ENCODE results near the gene FGD5.

GRCh38 chr3:14364326-14365002 is 37.9 kb upstream of the SLC6A6 start:
- PRO-cap: no peak
- RAMPAGE, long total RNA, 4 experiments: no peak in any of the 4 experiments

DNA sequence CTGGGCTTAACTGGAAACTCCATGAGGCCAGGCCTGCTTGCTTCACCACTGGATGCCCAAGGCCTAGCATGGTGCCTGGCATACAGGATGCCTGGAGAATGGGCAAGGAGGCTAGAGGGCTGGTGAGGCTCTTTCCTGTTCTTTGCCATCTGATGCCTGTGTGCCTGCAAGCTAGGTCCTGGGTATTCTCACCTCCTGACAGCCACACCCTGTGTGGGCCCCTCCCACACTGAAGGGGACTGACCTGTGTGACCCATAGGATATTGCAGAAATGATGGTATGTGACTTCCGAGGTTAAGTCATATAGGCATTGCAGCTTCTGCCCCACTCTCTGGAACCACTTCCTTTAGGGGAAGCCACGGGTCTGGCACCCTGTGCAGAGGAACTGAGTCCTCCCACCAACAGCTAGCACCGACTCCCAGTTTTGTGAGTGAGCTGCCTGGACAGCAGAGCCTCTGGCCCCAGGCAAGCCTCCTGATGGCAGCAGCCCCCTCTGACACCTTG is 24.7 kb upstream of the SLC6A6 start:
- PRO-cap: no peak
- RAMPAGE, long total RNA, 4 experiments: no peak in any of the 4 experiments

GRCh38 chr3:14389078-14389784 is 13.2 kb upstream of the SLC6A6 start:
- PRO-cap: no peak
- RAMPAGE, long total RNA, 4 experiments: no peak in any of the 4 experiments

GRCh38 chr3:14391055-14391783 is 11.2 kb upstream of the SLC6A6 start:
- PRO-cap: no peak
- RAMPAGE, long total RNA, 4 experiments: no peak in any of the 4 experiments

GRCh38 chr3:14405865-14406370 is 3.5 kb downstream of the SLC6A6 start:
- PRO-cap: no peak
- RAMPAGE, long total RNA, 4 experiments: no peak in any of the 4 experiments

DNA sequence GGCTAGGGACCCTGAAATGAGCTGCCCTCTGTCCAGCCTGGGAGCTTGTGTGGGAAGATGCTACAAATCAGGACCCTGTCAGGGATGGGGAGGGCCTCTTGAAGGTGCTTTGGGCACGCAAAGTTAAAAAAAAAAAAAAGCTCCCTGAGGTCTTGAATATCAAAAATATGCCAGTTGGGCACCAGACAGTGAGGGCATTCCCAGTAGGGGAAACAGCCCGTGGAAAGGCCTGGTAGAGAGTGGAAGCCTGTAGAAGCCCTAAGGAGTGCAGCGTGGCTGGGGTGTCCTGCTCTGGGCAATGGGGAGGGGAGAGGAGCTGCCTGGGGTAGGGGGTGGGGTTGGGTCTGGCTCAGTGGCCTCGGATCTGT is 21.8 kb downstream of the SLC6A6 start:
- PRO-cap: no peak
- RAMPAGE, long total RNA, 4 experiments: no peak in any of the 4 experiments

DNA sequence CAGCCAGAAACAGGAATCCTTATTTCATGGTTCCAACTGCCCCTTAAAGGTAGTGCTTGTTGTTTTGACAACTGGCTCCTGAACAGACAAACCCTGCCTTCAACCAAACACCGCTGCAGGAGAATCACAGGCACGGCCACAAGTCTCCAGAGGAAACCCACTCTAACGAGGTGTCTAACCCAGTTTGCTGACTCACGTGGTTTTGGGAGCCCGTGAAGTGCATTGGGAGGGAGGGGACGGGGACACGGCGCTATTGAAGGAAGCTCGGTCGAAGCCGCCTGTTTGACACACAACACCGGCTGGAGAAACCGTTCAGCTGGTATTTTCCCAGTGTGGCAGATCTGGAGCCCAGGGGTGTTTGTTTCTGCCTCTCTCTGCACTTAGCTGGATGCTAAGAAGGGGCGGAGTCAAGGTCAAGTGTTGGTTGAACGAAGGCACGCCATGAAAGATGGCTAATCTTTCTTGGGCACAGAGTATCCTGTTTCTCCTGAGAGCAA is 22.3 kb downstream of the SLC6A6 start:
- PRO-cap: no peak
- RAMPAGE, long total RNA, 4 experiments: no peak in any of the 4 experiments

- PRO-cap: no peak
- RAMPAGE, long total RNA, 4 experiments: no peak in any of the 4 experiments
Measured at GRCh38 chr3:14803176-14803601, 15.6 kb upstream of the FGD5 start.

GRCh38 chr3:14810053-14811128 is 8.4 kb upstream of the FGD5 start:
- PRO-cap: bidirectional peak, plus-strand start at chr3:14810714, minus-strand start at chr3:14810425
- RAMPAGE, long total RNA, 4 experiments: no peak in any of the 4 experiments

- PRO-cap: no peak
- RAMPAGE, long total RNA, 4 experiments: no peak in any of the 4 experiments
Measured at GRCh38 chr3:14818652-14819173, at the start of gene FGD5. Gene FGD5, plus strand, starts transcription at chr3:14818962.

- PRO-cap: no peak
- RAMPAGE, long total RNA, 4 experiments: no peak in any of the 4 experiments
Measured at GRCh38 chr3:14900987-14901868, 46.2 kb upstream of the NR2C2 start.

- PRO-cap: no peak
- RAMPAGE, long total RNA, 4 experiments: no peak in any of the 4 experiments
Measured at GRCh38 chr3:14941532-14942317, 5.7 kb upstream of the NR2C2 start.

- PRO-cap: bidirectional peak, plus-strand start at chr3:14948208, minus-strand start at chr3:14947995; bidirectional peak, plus-strand start at chr3:14948632, minus-strand start at chr3:14948428
- RAMPAGE, long total RNA, 4 experiments: start-site peak on the minus strand in 4 of 4 experiments, at chr3:14948026-14948142 at its widest, 29 to 200 reads per replicate
Measured at GRCh38 chr3:14947776-14948502, 556 bp downstream of the NR2C2 start.

DNA sequence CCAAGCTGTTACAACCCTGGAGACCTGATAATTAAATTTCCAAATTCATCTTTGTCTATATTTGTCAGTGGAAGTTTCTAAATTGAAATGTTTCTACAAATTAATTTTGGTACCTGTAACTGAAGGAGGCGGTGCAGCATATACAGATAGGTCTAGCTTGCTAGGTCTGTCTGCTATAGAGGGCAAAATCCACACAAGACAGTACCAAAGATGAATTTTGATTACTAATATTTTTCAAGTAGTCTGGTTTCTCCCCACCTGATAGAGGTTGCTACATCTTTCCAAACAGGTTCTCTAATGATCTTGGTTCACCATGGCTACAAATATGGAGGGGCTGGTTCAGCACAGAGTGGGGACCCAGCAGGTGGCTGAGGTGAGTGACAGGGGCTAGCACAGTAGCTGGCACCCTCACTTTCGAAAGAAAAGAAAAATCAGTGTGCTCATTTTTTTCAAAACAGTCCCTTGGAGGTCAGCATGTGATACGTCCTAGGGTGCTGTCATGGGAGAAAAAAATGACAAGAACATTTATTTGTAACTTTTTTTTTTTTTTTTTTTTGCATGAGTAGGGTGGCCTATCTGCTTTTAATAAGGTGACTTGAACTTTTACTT is 14.8 kb downstream of the NR2C2 start:
- PRO-cap: no peak
- RAMPAGE, long total RNA, 4 experiments: no peak in any of the 4 experiments

- PRO-cap: no peak
- RAMPAGE, long total RNA, 4 experiments: no peak in any of the 4 experiments
Measured at GRCh38 chr3:14989918-14990809, 42.8 kb downstream of the NR2C2 start.

DNA sequence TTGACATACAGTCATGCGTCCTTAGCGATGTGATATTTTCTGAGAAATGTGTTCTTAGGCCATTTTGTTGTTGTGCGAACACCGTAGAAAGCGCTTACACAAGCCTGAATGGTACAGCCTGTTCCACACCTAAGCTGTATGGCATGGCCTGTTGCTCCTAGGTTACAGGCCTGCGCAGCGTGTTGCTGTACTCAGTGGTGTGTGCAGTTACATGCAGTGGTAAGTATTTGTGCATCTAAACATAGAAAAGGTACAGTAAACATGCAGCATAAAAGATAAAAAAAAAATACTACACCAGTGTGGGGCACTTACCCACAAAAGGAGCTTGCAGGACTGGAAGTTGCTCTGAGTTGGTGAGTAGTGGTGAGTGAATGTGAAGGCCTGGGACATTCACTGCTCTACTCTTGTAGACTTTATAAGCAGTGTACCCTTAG is 993 bp downstream of the CAPN7 start:
- PRO-cap: unidirectional peak, minus-strand start at position 203 of the sequence
- RAMPAGE, long total RNA, 4 experiments: no peak in any of the 4 experiments

- PRO-cap: no peak
- RAMPAGE, long total RNA, 4 experiments: no peak in any of the 4 experiments
Measured at GRCh38 chr3:15246510-15247734, 40.9 kb downstream of the CAPN7 start.

DNA sequence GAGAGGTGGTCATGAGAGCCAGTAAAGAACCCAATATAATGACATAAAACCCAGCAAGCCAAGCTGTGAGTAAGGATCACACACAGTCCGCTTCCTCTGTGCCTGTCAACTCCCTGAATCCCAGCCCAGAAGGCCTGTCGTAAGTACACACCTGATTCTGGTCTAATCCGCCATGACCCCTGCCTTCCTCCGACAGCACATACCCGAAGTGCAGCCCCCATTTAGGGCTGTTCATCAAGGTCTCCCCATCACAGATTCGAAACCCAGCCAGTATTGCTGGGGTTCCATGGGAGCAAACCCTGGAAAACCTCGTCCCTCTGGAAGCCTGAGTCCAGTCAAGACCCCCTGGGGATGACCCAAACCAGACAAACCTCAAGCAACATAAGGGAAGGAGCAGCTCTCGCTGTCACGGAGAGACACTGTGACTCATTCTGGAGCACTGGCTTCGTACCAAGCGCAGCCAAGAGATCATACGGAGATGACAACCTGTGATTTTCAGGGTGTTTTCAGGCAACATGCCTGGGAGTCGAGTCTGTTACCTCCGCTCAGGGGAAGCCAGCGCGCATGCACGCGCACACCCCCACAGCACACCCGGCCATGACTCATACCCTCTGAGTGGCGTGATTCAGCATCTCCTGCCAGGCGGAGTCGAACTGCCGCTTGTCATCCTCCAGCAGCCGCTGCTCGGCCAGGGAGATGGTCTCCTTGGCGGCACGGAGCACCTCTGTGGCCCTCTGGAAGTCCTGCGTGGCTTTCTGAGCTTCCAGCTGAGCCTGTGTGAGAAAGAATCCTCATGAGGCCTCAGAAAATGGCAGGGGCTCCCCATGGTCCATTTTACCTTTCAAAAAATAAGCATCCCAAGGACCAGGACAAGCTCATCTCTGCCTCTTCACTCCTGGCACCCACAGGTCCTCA is 63.0 kb downstream of the SH3BP5 start:
- PRO-cap: bidirectional peak, plus-strand start at position 651 of the sequence, minus-strand start at position 551 of the sequence
- RAMPAGE, long total RNA, 4 experiments: no peak in any of the 4 experiments

DNA sequence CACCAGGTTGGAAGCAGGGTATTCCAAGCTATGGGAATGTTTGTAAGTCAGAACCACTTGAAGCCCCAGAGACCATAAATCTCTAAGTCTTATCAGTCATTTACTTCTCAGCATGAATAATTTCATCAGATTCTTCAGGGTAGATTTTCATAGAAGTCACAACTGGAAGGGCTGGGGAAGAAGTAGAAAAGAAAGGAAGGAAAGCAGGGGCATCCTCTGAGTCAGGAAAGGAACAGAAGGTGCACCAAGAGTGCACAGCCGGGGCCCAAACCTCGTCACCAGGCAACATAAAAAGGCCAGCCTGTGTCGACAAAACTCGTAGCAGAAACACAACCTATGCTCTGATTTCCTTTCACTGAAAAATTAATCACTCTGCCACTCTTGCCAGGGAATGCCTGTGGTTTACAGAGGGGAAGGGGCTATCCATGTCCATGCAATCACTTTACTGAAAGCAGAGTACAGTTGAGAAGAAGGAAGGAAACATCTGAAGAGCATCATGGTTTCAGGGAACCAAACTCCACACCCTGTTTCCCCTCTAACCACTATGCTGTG is 40.6 kb downstream of the SH3BP5 start:
- PRO-cap: no peak
- RAMPAGE, long total RNA, 4 experiments: no peak in any of the 4 experiments

DNA sequence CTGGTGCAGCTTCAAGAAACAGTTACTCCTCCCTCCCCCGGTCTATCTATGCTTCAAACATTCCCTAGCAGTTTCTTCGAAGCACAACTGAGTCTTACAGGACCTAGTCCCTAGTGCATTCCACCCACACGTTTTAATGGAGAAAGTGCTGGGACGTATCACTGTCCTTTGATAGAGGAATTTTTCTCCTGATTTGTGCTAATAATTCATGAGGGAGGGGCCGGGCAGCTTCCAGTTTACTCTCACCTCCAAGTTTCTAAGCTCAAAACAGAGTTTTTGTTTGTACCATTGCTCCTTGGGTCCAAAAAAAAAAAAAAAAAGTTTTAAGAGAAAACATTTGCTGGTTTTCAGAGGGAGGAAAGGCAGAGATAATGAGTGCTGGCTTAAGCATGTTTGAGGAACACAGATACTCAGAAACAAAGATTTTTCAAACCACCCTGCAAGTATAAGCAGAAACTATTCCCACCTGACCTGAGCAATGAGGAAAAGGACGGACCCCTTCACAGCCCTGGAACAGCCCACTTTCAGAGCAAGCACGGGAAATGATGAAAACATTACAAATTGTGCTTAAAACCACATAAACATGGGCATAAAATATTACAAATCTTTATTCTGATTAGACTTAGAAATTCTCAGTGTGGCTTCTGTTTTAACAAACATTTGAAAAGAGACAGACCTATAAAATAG is 7.7 kb downstream of the SH3BP5 start:
- PRO-cap: no peak
- RAMPAGE, long total RNA, 4 experiments: no peak in any of the 4 experiments

Data from esophagus squamous epithelium (tissue), 4 donors.